Occipital lobe (tissue), 2 donors: ENCODE data around the gene ANKRD36B.

DNA sequence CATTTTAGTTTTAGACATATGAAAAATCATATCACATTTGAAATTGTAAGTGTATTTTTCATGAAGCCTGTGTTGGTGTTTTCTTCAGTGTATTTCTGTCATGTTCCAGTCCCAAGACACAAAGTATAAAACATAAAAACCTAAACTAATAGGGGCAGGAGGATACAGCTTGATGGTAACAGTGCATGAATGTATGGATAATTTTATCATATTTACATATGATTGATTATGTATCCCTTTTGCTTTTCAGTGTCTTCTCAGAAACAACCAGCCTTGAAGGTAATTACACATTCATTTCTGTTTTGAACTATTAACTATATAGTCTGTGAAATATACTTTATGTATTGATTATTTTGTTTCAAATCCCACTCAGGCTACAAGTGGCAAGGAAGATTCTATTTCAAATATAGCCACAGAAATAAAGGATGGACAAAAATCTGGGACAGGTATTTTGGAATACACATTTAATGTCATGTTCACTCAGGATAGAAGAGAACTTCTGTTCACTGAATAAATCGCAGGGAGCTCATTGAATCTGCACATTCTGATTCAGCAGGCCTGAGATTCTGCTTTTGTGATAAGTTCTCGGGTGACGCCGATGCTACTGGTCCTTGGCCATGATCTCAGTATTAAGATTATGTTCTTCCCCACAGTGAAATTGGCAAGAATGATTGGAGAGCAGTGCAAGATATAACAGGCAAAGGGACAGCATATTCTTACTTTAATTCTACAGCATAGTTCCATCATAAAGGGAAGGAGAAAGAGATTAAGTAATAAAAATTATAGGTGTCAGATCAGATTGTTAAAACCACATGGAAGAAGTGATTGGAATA, 29.7 kb downstream of the ANKRD36 start:
- RAMPAGE, long total RNA: no peak

DNA sequence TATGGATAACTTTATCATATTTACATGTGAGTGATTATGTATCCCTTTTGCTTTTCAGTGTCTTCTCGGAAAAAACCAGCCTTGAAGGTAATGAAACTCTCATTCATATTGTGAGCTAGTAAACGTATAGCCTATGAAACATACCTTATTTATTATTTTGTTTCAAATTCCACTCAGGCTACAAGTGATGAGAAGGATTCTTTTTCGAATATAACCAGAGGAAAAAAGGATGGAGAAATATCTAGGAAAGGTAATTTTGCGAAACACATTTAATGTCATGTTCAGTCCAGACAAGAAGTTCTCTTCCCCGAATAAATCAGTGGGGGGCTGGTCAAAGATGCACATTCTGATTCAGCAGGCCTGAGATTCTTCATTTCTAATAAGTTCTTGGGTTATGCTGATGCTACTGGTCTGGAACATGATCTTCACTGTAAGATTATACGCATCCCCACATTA, 81.7 kb downstream of the ANKRD36 start:
- RAMPAGE, long total RNA: no peak

GRCh38 chr2:97589283-97590453, at the start of gene ANKRD36B:
ANKRD36B (minus strand) TSS chr2:97589877.
- RAMPAGE, long total RNA: no peak

GRCh38 chr2:97660414-97660726, 3.5 kb downstream of the ACTR1B start:
- RAMPAGE, long total RNA: no peak

DNA sequence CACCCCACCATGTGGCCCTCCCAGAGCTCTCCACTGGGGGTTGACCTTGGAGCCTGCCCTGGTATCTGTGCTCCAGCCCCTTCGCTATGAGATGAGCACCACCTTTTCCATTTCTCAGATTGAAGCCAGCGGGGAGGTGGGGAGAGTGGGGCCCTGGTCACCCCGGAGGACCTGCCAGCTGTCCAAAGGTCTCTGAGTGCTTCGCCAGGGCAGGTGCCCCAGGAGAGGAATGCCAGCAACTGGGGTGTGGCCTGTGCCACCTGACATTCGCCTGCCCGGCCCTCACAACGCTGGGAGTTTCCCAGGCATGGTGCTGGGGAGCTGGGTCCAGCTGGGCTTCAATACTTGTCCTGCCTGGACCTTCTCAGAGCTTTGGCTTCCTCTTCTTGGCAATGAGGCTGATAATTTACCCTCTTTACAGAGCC, 5.9 kb upstream of the ZAP70 start:
- RAMPAGE, long total RNA: no peak

DNA sequence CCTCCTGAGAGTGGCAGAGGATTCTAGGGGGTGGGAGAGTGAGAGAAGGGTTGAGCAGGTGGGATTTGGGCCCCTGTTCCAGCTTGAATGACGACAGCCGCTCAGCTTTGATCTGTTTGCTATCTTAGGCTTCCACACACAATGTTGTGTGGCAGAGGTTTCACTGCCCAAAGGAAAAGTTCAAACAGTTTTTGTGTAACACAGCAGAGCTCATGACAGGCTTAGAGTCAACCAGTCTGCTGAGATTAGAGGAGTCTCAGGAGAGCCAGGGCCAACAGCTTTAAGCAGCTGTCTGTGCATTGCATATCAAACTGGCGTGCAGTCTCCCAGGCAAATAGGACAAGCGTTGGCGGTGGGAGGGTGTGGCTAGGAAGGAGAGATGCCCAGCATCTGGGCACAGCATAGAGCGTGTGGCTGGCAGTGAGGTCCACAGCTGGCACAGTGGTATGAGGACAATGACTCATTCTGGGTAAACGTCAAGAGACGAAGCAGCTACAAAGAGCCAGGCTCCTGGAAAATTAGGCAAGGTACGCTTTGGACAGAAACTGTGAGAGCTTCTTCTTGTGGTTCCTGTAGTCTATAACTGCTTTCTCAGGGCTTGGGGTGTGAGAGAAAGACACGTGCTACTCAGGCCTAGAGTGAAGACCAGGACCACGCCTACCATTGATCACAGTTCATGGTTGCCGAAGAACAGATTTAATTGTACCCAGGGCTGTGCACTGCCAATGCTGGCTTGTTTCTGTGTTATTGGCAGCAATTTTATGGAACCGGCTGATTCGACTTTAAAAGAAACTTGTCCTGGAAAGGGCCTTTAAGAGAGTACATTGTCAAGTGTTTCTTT, 14.8 kb downstream of the ZAP70 start:
- RAMPAGE, long total RNA: no peak

DNA sequence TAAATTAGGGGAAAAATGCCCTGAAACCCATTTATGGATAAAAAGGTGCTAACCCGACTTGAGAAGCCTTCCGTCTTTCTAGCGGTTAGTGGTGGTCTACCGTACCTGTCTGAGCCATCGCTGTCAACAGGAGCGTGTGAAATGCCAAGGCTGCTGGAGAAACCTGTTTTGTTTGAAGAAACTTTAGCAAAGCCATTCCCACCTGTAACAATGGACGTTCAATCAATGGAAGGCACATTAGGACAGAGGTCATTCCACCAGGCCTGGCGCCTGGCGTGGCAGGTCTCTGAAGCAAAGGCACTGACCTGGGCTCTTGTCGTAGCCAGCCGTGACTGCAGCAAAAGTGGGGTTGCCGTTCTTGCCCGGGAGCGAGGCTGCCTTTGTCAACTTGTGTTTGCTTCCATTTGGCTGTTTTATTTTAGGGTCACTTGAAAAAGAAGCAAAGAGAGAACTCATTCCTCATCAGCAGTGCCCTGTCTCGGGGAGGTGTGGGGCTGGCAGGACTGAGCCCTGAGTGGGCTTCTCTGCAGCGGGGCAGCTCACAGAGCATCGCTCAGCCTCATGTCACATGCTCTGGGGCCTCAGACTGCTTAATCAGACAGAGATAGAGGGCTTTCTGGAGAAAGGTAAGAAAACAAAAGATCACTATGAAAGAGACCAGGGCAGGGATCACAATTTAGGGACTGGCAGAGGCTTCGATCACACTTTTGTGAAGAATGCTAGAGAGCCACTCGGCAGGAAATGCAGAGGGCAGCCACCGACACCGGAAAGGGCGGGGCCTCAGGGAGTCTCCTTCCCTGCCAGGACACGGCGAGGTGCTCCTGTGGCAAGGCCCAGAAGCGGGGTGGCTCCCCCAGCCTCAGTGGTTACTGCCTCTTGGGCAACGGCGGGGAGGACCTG, 47.4 kb downstream of the ZAP70 start:
- RAMPAGE, long total RNA: no peak

DNA sequence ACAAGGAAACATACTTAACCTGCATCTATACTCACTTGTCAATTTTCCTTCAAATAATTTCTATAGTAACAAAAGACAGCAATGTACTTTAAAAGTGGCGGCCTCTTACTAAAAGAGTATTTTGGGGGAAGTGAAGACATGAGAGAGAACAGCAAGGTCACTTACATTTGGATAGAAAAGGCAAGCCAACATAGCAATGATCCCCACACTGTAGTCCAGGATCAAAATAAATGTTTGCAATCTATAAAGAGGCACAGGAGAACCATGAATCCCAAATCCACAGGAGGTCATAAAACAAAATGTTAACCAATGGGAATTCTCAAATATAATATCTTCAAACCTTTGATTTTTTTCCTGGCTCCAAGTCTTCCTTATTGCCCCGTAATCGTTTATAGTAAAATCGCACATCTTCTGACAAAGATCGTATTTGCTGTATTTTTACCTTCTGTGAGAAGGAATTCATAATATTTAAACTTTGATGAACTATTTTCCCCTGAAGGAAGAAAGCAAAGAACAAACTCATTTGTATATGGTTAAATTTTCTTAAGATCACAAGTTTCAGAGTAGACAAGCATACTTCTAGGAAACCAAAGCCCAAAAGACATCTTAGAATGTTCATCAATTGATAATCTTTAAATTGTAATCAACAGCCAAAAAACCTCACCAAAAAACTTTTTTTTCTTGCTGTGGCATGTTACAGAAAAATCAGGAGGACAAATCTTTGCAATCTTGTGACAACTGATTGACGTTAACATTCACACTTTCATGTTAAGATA, 92.0 kb downstream of the ZAP70 start:
- RAMPAGE, long total RNA: no peak

GRCh38 chr2:97815140-97815497, 101.7 kb downstream of the ZAP70 start:
- RAMPAGE, long total RNA: no peak

DNA sequence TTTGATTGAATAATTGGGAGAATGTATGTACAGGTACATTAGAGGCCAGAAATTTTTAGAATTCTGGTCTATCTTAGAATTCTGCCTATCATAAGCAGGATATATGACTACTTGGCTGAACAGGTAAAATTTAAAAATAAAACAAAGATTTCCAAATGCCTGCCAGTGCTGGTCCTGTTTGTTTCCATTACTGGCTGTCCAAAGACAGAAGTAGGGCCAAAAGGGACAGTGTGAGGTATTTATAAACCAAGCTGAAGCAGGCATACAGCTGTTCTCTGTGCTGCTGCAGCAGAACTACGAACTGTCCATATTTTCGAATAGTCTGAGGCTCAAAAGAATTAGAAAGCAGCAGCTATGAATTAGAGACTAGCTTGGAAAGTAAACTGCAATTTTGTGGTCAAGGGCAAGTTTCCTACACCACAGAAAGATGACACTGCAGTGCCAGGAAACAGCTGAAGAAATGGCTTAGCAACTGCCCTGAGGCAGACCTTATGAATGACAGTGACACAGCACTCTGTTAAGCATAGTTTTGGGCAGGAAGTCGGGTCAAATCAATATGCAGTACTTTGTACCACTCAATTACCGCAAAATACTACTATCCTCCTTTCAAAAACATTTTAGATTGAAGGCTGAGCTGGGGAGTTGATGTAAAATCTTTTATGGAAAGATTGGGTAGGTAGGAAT, 125.4 kb downstream of the TMEM131 start:
- RAMPAGE, long total RNA: no peak

DNA sequence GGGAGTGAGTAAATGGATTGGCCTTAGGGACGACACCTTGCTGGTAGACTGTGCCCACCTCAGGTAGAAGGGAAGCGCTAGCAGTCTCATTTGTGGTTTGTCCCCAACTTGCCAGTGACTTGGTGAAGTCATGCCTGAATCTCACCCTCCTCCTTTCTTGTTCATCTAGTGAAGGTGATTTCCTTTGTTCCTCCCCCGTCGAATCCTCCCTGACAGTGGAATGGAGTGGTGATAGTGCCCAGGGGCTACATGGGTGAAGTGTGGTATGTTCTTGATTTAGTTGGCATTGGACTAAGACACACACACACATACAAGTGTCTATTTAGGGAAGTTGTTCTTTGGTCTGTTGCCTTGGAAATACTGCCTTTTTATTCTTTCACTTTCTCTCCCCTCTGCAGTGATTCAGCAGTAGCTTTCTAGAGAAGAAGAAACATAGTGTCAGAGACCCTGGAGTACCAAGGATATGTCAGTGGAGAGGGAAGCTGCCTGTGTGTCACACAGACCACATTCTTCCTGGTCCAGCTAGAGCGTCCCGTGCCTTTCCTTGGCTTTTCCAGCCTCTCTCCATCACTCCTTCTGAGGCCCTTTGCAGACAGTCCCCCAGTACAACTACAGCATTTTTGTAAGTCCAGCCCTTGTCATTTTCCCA, 10.9 kb downstream of the INPP4A start:
- RAMPAGE, long total RNA: no peak

GRCh38 chr2:98460715-98461583, 16.3 kb downstream of the INPP4A start:
- RAMPAGE, long total RNA: no peak

GRCh38 chr2:98479964-98480755, 35.5 kb downstream of the INPP4A start:
- RAMPAGE, long total RNA: no peak

DNA sequence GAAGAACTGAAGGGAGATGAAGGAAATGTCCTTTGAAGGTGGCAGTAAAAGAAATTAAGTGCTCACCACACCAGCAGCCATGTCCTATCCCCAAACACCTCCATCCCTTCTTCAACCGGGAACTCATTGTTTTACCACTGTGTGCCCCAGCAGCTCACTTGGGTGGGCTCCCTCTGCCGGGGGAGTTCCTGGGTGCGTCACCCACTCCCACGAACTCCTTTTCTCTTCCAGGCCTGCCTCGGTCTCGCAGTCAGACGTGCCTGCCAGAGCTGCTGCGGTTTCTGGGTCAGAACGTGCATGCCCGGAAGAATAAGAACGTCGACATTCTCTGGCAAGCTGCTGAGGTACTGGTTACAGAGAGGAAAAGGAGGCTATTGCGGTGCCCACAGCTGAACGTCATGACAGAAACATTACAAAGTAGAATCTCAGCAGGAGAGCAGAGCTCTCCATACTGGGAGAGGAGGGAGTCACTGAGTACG, 35.7 kb downstream of the COA5 start:
- RAMPAGE, long total RNA: no peak

DNA sequence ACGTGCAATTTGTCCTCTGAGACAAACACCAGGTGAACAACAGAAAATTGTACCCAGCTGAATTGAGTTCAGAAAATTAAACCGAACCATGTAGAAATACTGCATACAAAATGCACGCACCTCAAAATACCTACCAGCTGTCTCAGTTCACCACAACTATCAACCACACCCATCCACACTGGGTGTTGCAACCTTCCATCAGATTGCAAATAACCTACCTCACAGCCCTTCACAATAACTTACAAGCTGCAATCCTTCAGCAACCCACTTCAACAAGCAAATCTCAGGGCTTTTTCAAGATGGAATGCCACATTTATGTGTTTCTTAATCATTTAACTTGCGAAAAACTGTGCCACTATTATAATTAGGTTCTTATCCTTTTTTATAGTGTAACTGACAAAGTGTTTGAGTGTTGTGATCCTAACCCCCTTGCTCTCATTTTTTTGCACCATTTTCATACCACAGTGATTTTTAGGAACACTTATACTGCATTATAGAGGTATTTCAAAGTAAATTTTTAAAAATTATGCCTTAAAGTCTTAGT, 56.1 kb downstream of the UNC50 start:
- RAMPAGE, long total RNA: no peak

DNA sequence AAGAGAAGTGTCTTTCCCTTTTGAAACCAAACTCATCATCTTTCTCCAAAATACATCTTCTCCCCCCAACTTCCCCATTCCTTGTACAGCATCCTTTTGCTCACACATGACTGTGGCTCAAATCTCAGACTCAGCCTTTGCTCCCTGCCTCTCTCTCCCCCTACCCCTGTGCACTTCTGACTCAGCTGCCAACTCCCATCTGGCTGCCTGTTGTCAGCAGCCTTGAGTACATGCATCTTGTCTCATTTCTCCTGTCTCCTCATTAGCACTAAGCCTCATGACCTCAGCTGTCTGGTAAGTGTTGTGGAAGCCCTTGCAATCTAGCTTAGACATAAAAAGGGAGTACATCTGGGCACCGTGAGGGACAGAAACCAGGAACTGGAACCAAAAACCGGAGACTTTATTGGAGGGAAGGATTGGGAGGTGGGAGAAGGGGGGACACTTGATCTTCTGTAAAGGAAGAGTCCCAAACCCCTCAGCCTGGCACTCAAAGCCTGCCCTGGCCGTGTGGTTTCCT, 18.2 kb upstream of the MGAT4A start:
- RAMPAGE, long total RNA: no peak

DNA sequence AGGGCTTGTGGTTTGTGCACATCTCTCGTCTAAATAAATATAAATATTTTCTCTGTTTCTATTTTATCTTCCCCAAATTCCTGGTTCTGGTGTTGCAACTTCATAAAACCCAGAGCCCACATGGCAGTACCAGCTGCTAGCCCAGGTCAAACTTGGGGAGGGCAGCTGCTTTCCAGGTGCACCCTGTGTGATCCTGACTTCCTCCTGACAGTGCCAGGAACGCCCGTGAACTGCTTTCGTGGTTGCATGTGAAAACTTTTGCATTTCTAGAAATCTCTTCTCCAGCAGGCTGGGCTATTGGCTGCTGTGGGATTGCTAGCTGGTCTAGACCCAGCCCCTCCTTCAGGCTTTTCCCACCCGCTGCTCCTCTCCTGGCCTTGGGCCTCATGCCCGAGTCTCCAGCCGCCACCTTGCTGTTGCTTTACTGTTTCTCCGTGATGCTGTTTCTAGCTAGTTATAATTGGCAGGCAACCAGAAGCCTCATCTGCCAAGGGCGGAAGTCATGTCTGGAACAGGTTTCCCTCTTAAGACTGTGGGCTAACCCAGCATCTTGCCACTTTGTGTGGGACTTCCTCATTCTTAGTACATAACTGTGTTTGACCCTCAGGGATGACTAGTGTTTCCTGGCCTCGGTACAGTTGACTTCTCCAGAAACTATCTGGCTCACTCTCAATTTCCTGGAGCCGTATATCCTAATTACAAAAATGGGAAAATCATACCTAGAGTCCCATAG, 27.0 kb upstream of the MGAT4A start:
- RAMPAGE, long total RNA: no peak

- RAMPAGE, long total RNA: no peak
Measured at GRCh38 chr2:98868450-98868826, 67.6 kb downstream of the CRACDL start.

- RAMPAGE, long total RNA: no peak
Measured at GRCh38 chr2:98911768-98912369, 24.2 kb downstream of the CRACDL start.

- RAMPAGE, long total RNA: no peak
Measured at GRCh38 chr2:99317049-99317798, 16.2 kb upstream of the LYG1 start.